RPMI7951 (cell line): ENCODE measurements around a stretch of chr16.

- RAMPAGE, long total RNA = no peak
Observed at GRCh38 chr16:53056229-53057011, 1.6 kb downstream of the CHD9 start.

DNA sequence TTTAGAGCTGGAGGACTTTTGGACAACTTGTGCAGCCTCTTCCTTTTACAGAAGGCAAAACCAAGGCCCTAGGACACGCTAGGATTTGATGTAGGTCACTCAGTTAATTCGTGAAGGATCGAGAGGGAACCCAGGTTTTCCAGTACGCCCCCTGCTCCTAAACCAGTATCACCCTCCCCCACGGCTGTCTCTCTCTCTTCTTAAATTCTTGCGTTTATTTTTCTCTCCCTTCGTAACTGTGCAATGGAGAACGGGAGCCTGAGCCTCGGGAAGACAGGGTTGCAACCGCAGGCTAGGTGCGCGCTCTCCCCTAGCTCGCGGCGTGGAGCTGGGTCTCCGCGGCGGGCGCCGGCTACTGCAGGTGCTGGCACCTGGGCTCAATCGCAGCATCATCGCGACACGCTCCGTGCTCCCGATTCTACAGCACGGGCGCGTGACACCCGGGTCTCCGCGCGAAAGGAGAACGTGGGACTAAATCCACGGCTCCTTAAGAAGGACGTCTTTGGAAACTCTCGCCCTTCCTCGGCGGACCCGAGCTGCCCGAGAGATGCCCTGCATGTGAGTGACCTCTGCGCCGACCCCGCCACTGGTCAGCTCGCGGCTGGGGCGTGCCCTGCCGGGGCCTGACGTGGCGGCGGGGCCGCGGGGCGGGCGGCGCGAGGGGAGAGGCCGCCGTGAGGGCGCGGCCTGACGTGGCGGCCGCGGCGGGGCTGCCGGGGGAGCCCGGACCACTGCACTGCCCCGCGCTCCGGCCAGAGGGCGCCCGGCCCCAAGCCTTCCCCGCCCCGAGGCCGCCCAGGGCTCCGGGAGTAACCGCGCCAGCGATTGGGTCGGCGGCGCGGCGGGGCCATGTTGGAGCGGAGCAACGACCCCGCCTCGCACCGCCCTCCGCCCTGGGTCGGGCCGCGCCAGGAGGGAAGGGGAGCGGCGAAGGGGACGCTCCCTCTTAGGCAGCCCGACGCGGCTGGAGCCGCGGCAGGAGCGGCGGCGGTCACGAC, 75.3 kb downstream of the CHD9 start:
- RAMPAGE, long total RNA = no peak

DNA sequence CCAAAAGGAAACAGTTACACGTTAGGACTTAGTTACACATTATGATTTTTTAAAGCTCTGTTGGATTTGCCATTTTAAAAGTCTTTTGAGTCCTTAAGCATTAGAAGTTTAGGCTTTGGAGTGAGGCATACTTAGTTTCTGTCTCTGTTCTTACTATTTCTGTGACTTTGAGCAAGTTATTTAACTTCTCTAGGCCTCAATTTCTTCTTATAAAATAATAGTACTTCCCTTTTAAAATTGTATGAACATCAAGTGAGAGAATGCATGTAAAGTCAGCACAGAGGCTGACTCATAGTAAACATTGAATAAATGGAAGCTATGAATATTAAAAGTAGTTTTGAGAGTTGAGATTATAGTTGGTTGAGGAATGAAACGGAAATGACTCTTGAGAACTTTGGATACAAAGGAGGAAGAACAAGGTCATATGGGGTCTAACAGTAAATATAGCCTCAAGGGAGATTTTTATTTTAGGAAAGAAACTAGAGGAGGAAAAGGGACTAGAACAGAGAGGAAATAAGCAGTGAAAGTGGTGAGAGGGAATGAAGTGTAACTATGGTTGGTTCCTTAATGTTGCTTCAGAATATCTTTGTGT, 164.9 kb downstream of the CHD9 start:
- RAMPAGE, long total RNA = no peak

- RAMPAGE, long total RNA = no peak
Observed at GRCh38 chr16:53456581-53457027, 22.3 kb downstream of the RBL2 start.

GRCh38 chr16:53498892-53499316, 4.1 kb downstream of the AKTIP start:
- RAMPAGE, long total RNA = no peak

DNA sequence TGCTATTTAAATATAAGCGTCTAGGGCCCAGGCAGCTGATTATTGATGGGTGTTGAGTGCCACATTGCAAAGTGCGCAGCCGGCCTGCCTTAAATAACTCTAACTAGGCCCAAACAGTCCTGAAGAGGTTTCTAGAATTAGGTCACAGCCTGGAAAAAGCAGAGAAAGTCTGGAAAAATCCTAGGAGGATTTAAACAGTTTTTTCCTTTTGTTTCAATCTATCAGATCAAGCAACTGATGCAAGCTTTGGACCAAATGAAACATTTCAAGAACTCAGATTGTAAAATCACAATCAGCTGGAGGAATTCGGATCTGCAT, 46.3 kb downstream of the IRX3 start:
- RAMPAGE, long total RNA = no peak

DNA sequence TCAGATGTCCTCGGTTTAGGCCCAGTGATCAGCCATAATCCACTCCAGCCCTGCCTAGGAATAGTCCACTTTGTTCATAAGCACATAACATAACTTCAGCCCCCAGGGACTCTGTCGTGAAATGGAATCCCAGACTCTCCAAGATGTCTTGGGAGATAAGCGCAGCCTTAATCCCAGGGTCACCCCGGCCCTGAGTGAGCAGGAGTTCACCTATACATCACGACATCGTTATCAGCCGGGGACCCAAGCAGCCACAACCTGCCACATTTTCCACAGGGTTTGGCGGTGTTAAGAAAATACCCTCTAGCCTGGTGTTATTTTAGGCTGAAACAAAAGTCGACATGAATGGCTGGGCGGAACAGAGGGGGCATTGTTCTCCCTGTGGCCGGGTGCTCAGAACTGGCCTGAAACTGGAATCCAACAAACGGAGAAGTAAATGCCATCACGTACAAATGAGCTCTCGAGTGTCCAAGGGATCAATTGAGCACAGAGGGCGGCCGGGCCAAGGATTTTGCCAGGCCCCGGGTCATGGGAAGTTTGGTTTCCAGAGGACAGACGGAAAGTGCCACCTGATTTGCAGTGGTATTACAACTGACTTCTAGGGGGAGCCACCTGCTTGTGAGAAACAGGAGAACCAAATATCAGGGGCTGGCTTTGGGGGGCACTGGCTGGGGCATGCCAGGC, 145.8 kb upstream of the IRX3 start:
- RAMPAGE, long total RNA = no peak

GRCh38 chr16:54459731-54460285, 173.2 kb upstream of the IRX3 start:
- RAMPAGE, long total RNA = no peak

- RAMPAGE, long total RNA = no peak
Observed at GRCh38 chr16:54502974-54503595, 216.5 kb upstream of the IRX3 start.

GRCh38 chr16:54846773-54847089, 83.9 kb upstream of the IRX5 start:
- RAMPAGE, long total RNA = no peak

DNA sequence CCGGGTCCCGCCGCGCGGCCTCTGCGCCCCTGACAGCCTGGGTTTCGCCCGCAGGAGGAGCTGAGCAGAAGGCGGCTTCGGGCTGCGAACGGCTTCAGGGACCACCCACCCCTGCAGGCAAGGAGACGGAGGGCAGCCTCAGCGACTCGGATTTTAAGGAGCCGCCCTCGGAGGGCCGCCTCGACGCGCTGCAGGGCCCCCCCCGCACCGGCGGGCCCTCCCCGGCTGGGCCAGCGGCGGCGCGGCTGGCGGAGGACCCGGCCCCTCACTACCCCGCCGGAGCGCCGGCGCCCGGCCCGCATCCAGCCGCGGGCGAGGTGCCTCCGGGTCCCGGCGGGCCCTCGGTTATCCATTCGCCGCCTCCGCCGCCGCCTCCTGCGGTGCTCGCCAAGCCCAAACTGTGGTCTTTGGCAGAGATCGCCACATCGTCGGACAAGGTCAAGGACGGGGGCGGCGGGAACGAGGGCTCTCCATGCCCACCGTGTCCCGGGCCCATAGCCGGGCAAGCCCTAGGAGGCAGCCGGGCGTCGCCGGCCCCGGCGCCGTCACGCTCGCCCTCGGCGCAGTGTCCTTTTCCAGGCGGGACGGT, 2.5 kb downstream of the IRX5 start:
- RAMPAGE, long total RNA = no peak

GRCh38 chr16:54938448-54939379, 8.0 kb downstream of the IRX5 start:
- RAMPAGE, long total RNA = no peak

DNA sequence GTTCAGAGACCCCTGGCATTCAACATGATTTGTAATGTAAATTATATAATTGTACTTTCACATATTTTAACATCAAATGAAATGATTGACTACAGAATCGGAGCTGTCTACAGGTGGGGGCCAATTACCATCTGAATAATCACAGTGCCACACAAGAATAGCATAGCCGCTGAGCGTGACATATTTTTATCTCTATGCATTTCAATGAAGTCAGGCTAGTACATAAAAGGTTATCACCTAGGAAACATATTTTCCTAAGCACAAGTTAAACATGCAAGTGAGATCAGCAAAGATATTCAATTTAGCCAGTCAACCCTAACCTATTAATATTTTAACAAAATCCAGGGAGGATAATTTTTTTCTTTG, 66.9 kb downstream of the IRX6 start:
- RAMPAGE, long total RNA = no peak

DNA sequence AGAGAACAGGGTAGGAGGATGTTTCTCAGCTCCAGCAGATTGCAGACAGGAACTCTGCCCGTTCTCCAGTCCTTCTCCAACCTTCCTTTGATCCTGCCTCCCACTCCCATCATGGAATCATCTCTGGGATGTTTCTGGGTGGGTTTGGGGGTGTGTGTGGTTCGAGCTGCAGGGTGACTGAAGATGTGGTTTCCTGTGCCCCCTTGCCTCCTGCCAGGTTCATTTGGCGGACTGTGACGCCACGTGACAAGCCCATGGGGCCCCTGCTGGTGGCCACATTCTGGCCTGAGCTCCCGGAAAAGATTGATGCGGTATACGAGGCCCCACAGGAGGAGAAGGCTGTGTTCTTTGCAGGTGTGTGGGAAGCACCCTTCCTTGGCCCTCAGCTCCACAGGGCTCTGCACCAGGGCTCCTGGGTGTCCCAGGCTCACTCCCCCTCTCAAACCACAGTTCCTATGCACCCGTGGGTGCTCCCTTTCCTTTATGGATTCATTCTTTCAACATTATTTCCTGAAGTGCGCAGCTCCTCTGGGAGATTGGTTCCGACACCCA, 12.1 kb upstream of the LPCAT2 start:
- RAMPAGE, long total RNA = no peak

DNA sequence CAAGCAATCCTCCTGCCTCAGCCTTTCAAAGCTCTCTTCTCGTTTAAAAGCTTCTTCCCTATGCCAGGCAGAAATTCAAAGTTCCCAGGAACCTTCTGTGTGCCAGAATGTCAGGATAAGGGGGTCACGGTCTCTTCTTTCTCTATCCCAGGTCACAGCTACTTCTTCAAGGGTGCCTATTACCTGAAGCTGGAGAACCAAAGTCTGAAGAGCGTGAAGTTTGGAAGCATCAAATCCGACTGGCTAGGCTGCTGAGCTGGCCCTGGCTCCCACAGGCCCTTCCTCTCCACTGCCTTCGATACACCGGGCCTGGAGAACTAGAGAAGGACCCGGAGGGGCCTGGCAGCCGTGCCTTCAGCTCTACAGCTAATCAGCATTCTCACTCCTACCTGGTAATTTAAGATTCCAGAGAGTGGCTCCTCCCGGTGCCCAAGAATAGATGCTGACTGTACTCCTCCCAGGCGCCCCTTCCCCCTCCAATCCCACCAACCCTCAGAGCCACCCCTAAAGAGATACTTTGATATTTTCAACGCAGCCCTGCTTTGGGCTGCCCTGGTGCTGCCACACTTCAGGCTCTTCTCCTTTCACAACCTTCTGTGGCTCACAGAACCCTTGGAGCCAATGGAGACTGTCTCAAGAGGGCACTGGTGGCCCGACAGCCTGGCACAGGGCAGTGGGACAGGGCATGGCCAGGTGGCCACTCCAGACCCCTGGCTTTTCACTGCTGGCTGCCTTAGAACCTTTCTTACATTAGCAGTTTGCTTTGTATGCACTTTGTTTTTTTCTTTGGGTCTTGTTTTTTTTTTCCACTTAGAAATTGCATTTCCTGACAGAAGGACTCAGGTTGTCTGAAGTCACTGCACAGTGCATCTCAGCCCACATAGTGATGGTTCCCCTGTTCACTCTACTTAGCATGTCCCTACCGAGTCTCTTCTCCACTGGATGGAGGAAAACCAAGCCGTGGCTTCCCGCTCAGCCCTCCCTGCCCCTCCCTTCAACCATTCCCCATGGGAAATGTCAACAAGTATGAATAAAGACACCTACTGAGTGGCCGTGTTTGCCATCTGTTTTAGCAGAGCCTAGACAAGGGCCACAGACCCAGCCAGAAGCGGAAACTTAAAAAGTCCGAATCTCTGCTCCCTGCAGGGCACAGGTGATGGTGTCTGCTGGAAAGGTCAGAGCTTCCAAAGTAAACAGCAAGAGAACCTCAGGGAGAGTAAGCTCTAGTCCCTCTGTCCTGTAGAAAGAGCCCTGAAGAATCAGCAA, 3.3 kb upstream of the LPCAT2 start:
- RAMPAGE, long total RNA = no peak

GRCh38 chr16:55557086-55557577, 9.4 kb upstream of the CAPNS2 start:
- RAMPAGE, long total RNA = no peak

DNA sequence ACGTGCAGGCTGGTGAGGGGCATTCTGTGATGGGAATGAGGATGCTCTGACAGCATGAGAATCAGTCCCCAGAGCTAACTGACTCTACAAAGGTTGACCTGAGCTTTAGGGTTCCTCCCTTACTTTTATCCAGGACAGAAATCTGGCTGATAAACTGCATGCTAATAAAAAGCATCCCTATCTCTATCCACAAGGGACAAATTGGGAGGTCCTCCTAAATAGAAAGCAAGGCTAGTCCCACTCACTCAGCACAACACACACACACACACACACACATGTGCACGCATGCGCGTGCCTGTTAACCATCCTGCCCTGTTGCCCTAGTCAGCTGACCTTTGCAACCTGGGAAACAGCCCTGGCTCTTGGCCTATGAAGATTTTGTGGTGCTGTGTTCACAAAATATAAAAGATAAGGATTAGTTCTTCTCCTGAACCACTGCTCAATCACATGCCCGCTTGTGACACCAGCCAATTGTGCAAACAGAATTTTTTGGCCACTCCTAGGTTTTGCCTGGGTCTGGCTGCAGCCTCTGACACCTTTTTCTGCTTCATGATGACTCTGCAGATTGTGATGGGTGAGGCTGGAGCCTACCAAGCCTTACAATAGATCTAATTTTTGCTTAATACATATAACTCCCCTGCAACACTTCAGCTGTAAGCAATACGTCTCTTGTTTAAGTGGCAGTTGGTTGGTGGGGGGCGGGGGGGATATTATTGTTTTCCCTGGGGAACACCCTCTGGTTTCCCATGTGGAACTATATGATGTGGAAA, 3.3 kb upstream of the CES1 start:
- RAMPAGE, long total RNA = no peak

DNA sequence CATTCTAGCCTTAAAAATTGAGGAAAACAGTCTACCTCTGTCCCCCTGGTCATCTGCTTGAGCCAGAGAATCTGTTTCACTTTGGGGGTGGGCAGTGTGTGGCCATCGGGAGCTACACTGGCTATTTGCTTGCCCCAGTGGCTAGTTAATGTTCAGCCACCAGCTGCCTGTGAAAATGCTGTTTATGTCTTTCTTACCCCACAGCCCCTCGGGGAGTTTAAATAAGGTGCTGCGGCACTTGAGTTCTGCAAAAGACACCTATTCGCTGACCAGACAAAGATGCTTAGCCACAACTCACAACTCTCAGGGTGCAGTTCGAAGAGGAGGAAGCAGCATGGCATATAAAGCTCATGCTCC, 43.5 kb downstream of the GNAO1 start:
- RAMPAGE, long total RNA = no peak

GRCh38 chr16:56262013-56262703, 70.9 kb downstream of the GNAO1 start:
- RAMPAGE, long total RNA = no peak

DNA sequence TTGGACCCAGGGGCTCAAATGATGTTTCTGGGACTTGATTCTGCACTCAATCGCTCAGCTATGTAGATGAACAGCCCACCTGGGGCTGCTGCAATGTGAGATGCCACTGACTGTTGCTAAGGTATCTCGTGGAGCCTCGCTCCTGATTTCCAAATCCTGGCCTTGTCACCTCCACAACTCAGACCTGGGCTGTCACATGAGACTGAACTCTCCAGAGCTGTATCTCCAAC, 79.5 kb downstream of the GNAO1 start:
- RAMPAGE, long total RNA = no peak